Kidney epithelial cell (primary cell): ENCODE results near the genes ARHGAP21, MYO3A and MASTL.

DNA sequence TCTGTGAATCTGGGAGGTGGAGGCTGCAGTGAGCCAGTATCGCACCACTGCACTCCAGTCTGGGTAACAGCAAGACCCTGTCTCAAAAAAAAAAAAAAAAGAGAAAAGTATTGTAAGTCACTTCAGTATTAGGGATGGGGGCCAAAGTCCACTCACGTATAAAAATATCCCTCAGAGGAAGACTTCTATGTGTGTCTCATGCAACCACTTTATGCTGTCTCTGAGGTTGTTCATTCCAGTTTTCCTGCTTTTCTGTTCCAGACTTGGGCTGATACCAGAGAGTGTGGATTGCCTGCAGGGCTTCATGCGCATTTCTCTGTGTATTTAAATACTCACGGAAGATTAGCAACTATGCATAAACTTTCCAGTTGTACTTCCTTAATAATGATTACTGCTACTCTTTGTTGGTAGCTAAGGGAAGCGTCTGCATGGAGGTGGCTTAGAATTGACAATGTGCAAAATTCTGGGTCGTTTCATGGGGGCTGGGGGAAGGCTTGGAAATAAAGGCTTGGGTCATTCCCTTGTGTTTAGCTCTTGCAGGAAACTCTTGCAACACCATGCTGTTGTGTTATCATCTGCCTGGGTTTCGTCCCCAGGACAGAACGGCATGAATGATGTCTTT is 54.0 kb downstream of the KIAA1217 start:
- RAMPAGE, long total RNA, result no peak
- RRBS, result no CpG with 5 or more reads among the region's 8 CpGs

- RAMPAGE, long total RNA, result no peak
- RRBS, result no CpG with 5 or more reads among the region's 27 CpGs
These were observed 174.5 kb downstream of the KIAA1217 start for GRCh38 chr10:24382890-24384381.

- RAMPAGE, long total RNA, result no peak
- RRBS, result no CpG with 5 or more reads among the region's 4 CpGs
These were observed 254.7 kb downstream of the KIAA1217 start for GRCh38 chr10:24463528-24464083.

DNA sequence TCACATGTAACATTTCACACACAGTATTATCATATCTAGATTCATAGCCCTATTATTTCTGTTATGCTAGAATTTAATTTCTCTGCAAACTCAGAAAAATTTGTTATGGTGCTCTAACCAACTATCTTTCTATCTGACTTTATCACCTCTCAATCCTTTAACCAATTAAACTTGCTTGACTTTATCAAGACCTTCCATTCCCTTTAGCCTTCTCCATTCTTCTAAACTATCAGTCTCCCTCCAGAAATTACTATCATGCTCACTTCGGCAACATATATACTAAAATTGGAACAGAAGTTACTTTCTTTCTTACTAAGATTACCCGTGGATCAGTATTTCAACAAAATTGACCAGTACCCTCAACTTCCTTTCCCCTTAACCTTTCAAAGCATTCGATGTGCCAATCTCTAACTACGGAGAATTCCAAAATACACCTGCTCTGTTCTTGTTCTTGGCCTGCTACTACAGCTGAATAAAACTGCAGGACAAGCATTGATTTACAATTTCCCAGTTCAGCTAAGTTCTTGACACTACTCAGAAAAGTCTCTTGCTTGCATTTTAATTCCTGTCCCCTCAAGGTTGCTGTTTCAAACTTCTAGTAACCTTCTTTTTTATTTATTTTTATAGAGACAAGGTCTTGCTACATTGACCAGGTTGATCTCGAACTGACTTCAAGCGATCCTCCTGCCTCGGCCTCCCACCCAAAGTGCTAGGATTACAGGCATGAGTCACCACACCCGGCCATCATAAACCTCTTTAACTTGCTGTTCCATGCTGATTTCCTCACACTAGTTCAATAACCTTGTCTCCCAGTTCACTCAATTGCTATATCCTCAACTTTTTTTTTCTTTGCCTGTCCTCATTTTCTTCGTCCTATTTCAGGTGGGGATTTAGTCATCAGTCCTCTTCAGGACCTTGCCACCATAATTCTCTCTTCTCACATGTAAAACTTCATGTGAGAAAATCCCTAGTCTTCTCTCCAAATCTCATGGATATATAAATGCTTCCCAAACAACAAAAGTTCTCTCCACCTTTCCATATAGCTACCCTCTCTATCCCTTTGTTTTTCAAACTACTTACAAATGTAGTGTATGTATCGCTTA is 80.1 kb downstream of the ARHGAP21 start:
- RAMPAGE, long total RNA, result no peak
- RRBS, result no CpG with 5 or more reads among the region's 10 CpGs

- RAMPAGE, long total RNA, result no peak
- RRBS, result 1% methylated on average over 40 of the region's 76 CpGs
These were observed at the start of gene ARHGAP21 for GRCh38 chr10:24723576-24724095. Gene ARHGAP21 (minus strand): TSS chr10:24723887.

DNA sequence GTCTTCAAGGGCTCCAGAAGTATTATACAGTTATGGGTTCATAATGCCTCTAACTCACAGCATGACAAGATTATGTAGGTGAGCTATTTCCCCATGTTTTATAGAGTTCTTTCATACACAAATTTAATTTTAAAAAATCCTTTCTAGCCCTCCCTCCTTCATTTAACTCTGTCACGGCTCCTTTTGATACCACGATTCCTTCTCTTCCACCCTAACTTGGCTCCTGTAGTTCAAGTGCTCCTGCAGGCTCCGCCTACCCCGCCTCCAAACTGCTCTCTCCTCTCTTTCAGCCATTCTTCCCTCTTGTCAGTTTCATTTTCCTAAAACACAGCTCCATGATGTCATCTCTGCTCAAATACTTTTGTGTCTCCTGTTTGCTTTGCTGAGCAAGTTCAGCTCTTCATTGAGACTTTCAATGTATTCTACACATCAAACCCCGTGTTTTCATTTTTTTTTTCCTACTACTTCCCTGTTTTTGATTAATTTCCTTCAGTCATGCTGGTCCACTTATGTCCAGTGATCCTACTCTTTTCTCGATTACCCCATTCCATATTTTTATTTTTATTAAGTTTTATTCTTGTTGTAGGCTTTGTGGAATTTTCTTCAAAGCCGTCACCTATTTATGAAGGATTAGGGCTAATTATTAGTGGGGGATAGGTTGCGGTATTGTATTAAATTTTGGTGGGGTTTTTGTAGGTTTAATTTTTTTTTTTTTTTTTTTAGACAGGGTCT is 85.1 kb downstream of the PRTFDC1 start:
- RAMPAGE, long total RNA, result no peak
- RRBS, result no CpG with 5 or more reads among the region's 8 CpGs

GRCh38 chr10:25080830-25081439 is 64.5 kb downstream of the THNSL1 start:
- RAMPAGE, long total RNA, result no peak
- RRBS, result no CpG with 5 or more reads among the region's 10 CpGs

DNA sequence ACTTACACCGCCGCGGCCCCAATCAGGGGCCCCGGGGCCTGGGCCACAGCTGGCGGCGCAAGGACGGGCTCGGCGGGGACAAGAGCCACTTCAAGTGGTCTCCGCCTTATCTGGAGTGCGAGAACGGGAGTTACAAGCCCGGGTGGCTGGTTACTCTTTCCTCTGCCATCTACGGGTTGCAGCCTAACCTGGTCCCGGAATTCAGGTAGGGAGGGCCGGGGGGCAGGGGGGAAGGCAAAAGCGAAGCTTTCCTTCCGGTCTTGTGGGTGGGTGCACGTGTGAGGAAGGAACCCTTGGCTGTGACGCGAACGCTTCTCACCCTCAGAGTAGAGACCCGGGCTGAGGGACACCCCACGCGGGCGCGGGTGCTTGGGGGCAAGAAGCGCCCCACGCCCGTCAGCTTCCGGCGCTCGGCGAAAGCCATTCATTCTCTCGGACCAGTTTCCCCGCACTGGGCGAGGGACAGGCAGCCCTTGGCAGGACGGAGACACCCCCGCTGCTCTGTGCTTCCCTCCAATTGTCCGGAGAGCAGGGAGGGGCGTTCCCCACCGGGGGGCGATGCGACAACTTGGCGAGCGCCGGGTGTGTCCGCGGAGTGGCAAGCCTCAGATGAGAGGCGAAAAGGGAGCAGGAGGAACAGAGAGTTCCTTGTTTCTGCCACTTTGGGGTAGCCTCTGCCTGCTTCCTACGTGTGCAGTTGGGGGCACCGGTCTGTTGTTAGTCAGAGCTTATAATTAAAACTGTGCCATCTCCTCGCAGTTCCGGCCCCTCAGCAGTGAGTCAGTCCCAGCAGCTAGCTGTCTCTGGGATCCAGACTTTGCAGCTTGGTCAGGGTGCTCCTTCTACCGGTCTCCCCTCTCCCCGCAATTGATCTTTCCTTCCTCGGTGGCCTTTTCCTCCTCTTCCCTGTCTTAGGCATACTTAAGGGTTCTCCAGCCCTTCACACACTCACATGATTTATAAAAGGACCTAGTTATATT is 1.6 kb downstream of the GPR158 start:
- RAMPAGE, long total RNA, result no peak
- RRBS, result 2% methylated on average over 24 of the region's 57 CpGs

DNA sequence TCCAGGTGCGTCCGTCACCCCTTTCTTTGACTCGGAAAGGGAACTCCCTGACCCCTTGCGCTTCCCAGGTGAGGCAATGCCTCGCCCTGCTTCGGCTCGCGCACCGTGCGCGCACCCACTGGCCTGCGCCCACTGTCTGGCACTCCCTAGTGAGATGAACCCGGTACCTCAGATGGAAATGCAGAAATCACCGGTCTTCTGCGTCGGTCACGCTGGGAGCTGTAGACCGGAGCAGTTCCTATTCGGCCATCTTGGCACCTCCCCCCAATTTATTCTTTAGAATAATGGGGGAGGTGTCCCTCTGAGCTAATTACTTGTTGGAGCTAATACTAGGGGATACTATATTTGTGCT is 78.3 kb downstream of the GPR158 start:
- RAMPAGE, long total RNA, result no peak
- RRBS, result no CpG with 5 or more reads among the region's 19 CpGs

DNA sequence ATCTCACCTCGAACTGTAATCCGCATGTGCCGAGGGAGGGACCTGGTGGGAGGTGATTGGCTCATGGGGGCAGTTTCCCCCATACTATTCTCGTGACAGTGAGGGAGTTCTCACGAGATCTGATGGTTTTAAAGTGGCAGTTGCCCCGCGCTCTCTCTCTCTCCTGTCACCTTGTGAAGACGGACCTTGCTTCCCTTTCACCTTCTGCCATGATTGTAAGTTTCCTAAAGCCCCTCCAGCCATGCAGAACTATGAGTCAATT is 53.3 kb upstream of the MYO3A start:
- RAMPAGE, long total RNA, result no peak
- RRBS, result no CpG with 5 or more reads among the region's 8 CpGs

GRCh38 chr10:25933613-25934638 is at the start of gene MYO3A:
Gene MYO3A (plus strand): TSS chr10:25934229.
- RAMPAGE, long total RNA, result start-site peak on the plus strand at chr10:25934206-25934274, 15 and 14 reads in 2 replicates
- RRBS, result 14% methylated on average over 17 of the region's 74 CpGs

GRCh38 chr10:26468720-26469089 is 30.6 kb downstream of the APBB1IP start:
- RAMPAGE, long total RNA, result no peak
- RRBS, result no CpG with 5 or more reads among the region's 6 CpGs

DNA sequence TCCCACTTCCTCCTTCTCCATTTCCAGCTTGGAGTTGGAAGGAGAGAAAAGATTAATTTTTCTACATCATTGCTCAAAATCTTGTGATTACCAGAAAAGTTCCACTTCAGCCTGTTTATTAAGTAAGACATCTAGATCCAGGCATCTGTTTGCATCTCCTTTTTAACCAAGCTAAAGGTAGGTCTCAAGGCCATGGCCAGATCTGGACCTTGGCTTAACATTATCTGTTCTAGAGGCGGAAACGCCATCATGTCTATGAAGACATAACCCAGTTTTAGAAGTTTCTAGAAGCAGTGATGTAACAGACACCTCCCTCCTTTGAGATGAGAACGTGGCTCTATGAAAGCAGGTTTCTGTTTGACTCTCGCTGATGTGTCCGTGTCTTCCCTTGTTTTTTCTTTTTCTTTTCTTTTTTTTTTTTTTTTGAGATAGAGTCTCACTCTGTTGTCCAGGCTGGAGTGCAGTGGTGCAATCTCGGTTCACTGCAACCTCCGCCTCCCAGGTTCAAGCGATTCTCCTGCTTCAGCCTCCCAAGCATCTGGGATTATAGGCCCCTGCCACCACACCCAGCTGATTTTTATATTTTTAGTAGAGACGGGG is 36.7 kb downstream of the APBB1IP start:
- RAMPAGE, long total RNA, result no peak
- RRBS, result no CpG with 5 or more reads among the region's 9 CpGs

- RAMPAGE, long total RNA, result no peak
- RRBS, result no CpG with 5 or more reads among the region's 8 CpGs
These were observed 90.8 kb downstream of the APBB1IP start for GRCh38 chr10:26528940-26529419.

GRCh38 chr10:26555630-26556493 is 117.7 kb downstream of the APBB1IP start:
- RAMPAGE, long total RNA, result no peak
- RRBS, result no CpG with 5 or more reads among the region's 10 CpGs

DNA sequence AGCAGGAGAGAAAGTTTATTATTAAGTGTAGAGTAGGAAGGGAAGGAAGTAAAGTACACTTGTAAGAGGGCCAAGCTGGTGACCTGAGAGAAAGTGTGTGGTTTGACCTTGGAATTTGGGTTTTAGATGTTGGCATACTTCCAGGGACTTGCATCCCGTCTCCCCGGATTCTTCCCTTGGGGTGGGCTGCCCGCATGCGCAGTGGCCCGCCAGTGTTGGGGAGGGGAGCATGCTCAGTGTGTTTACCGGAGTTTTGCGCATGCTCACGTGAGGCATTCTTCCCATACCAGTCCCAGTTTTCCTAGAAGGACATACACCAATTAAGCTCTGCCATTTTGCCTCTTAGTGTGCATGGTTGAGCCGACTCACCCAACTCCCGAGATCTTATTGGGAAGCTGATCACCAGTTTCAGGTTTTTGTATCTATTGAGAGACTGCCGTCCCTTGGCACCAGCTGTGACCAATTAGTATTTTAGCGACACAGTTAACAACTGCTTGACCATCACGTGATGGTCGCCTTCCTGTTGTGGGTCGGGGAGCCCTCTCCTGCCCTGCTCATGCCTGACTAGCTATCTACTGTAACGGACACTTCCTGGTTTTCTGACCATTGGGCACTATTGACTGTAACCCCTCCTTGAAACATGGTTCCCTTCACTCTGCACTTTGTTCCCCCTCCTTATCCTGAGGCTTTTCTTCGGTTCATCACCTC is 9.6 kb downstream of the PDSS1 start:
- RAMPAGE, long total RNA, result no peak
- RRBS, result 94% methylated on average over 1 of the region's 17 CpGs

- RAMPAGE, long total RNA, result no peak
- RRBS, result no CpG with 5 or more reads among the region's 55 CpGs
These were observed at the start of gene MASTL for GRCh38 chr10:27154811-27155525. Gene MASTL (plus strand): TSS chr10:27155352.

DNA sequence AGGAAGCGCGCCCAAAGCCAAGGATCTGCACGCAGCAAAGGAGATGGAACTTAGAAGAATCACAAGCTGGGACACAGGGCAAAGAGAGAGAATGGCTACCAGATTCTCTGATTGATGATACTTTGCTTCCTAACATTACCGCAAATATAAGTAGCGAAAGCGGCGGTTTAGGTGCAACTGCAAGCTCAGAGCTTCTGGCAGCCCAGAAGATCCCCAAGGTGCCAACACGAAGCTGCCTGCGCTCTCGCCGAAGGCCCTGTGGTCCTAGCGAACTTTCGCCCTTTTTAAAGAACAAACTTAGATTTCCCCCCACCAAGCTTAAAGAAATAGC is 909 bp upstream of the MKX start:
- RAMPAGE, long total RNA, result no peak
- RRBS, result no CpG with 5 or more reads among the region's 13 CpGs

GRCh38 chr10:27838723-27838932 is 93.0 kb upstream of the MKX start:
- RAMPAGE, long total RNA, result no peak
- RRBS, result no CpG with 5 or more reads among the region's 4 CpGs

DNA sequence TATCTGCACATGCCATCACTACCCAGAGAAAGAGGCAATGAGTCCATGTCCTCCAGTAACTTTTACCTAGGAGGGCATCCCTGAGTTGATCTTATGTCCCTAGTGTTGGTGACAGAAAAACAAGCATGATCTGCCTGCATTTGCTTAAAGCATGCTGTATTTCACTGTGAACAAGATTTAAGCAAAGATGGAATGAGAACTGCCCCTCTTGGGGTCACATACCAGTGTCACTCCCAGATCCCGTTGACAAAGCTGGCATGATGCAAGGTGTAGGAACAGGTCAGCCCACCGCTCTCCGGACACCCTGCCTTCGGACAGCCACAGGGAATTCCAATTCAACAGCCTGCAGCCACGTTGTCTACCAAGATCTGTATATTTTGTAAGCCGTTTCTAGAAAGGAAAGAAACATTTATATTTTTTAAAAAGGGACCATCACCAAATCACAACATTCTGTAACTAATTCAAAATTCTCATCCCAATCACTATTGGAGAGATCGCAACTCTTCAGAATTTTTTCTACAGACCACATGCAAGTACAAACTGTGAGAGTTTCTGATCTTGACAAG is 64.4 kb downstream of the MPP7 start:
- RAMPAGE, long total RNA, result no peak
- RRBS, result no CpG with 5 or more reads among the region's 7 CpGs